HL-60 (cell line): ENCODE measurements around a stretch of chr11.

DNA sequence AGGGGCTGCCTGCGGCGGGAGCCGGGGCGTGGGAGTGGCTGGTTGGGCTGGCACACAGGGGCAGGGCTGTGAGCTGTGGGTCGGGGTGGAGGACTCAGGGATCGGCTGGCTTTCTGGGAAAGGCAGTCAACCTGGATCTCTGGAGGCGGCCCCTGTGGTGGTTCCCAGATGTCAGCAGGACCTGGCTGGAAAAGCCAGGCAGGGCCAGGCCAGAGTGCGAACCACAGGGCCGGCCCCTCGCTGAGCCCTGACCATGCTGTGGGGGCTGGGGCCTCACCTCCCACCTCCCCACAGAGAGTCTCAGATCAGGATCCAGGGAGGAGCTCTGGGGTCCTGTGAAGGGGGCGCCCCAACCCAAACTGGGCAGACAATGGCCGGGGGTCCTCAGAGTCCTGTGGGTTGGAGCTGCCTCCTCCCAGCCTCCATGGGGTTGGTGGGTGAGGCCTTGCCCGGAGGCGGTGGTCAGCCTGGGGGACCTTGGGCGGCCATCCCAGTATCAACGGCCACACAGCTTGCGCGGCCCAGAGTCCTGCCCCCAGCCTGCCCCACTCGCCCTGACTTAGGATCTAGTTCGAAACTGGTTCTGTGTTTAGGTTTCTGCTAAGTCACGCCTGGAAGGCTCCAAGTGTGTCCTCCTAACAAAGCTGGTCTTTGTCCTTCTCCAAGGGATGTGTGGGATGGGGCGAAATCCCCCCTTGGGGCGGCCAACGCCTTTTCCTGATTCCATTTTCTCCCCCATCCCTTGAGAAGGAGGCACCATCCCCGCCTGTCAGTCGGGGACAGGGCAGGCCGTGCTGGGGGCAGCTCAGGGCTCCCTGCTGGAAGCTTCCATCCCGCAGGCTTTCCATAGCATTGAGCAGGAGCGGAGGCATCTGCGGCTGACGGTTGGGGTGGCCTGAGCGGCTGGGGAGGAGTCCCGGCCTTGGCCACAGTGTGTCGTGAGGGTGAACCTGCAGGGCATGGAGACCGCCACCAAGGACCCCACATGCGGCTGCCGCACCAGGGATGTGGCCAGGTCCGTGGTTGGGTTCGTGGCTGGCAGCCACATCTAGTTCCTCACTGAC, 2.1 kb downstream of the MUC5B start:
- RRBS = 94% methylated on average over 2 of the region's 39 CpGs

DNA sequence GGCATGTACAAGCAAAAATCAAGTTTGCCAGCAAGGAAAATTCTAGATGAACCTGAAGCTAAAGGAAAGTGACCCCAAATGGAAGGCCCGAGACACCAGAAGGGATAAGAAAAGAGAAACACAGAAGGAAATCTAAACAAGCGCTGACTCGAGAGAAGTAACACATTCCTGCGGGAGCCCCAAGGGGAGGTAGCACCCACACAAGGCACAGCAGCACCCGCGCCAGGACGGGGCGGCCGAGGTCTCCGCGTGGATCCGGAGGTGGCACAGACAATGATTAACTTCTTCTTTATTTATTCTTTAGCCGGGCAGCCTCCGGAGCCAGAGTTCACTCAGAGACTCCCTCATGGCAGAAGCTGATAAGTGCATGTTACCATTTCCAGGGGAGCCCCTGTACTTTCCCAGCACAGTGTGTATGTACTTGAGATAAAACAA, 5.1 kb downstream of the TOLLIP start:
- RRBS = no CpG with 5 or more reads among the region's 14 CpGs

- RRBS = 16% methylated on average over 5 of the region's 56 CpGs
These were observed 27.3 kb upstream of the TOLLIP start for GRCh38 chr11:1336732-1337182.

- RRBS = 9% methylated on average over 71 of the region's 103 CpGs
These were observed 786 bp downstream of the BRSK2 start for GRCh38 chr11:1390371-1391069.

DNA sequence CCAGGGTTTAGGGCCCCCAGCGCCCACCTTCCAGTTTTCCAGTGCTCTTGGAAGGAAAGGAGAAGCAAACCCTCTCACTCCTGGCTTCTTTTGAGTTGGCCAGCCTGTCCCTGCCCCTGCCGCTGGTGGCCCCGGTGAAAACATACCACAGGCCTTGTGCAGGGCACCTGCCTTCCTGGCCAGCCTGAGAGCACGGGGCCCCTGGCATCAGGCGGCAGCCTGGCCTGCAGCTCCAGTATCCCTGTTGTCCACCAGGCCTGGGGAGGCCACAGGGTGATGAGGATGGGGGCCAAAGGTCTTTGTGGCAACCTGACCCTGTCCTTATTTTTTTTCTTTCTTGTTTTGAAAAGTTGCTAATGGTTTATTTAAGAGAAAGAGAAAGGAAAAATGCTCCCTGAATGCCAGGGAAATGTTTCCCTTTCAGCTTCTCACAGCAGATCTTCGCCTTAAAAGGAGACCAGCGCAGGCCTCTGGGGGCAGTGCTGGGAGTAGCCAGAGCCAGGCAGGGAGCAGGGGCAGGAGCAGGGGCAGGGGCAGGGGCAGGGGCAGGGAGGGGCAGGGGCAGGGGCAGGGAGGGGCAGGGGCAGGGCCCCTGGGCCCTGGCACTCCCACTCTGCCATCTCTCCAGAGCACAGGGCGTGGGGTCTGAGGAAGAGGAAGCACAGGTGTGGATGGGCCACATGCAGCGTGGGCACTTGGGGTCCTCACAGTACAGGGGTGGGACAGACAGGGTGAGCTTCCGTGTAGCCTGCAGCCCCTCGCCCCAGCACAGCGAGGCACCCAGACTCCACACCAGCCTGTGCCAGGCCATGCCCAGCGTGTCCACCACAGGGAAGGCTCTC, 5.2 kb downstream of the MOB2 start:
- RRBS = no CpG with 5 or more reads among the region's 13 CpGs

DNA sequence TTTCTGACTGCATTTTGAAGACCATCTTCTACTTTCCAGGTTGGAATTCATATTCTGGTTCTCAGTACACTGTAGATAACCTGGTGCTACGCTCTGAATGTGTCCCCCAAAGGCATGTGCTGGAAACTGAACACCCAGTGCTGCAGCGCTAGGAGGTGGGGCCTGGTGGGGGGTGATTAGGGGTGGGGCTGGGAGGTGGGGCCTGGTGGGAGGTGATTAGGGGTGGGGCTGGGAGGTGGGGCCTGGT, 25.9 kb upstream of the MOB2 start:
- RRBS = no CpG with 5 or more reads among the region's 2 CpGs

DNA sequence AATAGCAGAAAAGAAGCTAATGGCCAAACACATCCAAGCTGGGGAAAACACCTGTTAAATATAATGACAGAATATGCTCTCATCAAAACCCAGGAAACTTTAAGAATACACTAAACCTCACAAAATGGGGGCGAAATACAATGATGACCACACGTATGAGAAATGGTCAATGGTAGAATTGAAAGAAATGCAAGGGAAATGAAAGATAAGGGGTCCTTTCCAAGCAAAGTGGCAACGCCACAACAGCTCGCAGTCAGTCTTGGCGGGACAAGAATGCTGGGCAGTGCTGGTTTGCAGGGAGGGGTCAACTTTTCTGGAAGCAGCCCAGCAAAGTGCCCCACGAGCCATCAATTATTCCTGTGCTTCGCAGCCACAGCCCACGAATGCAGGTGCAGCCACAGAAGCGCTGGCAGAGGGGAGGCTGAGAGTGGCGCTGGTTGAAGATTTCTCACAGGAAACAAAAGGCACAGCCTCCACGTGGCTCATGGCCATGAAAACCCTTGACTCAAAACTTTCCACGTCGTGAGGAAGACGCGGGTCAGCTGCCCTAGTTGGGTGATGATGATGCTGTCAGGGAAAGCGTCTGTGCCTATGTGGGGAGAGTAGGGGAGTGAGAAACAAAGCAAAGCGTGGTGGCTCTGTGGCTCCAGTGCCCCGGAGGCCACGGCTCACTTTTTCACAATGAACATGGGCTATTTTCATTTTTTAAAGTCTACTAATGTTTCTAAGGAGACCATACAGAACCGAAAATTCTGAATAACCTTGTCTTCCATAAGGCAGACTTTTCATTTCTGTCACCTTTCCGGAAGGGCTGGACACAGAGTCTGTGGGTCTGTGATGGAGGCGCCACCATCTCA, 33.2 kb downstream of the KRTAP5-5 start:
- RRBS = no CpG with 5 or more reads among the region's 22 CpGs

DNA sequence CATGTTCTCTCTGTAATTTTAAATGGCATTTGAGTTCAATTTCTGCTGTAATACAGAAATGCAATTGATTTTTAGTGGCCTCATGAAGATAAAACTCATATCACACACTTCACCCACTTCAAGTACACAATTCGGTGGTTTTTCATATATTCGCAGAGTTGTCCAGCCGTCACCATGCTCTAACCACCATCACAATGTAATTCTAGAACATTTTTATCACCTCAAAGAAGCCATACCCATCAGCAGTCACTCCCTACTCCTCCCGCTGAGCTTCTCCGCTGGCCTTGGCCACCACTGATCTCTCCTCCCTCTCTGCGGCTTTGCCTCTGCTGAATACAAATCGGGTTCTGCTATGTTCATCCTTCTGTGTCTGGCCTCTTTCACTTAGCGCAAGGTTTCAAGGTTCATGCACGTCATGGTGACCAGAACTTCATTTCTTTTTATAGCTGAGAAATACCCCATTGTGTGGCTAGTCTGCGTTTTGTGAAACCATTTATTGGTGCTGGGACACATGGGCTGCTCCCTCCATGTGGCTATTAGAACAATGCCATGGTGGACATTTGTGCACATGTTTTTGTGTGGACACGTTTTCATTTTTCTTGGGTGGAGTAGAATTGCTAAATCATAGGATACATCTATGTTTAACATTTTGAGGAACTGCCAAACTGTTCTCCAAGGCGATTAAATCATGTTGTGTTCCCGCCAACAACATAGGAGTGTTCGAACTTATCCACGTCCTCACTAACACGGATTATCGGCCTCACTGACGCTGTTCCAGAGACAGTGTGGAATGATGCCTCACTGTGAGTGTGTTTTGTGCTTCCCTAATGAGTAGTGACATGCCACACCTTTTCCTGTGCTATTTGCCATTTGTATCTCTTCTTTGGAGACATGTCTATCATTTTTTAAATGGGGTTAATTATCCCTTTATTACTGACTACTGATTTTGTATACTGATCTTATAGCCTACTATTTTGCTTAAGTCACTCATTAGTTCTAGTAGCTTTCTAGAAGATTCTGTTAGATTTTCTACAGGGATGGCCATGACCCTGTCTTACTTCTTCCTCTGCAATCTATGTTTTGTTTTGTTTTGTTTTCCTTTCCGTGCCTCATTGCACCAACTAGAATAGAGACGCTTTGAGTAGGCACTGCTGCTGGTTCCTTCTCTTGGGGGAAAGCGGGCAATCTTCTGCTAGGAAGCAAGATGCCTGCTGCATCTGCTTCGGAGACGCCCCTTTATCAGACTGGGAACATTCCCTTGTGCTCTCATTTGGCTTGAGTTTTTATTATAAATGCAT, 24.1 kb upstream of the KRTAP5-6 start:
- RRBS = no CpG with 5 or more reads among the region's 23 CpGs

- RRBS = no CpG with 5 or more reads among the region's 21 CpGs
These were observed 22.4 kb upstream of the KRTAP5-6 start for GRCh38 chr11:1674341-1675282.

DNA sequence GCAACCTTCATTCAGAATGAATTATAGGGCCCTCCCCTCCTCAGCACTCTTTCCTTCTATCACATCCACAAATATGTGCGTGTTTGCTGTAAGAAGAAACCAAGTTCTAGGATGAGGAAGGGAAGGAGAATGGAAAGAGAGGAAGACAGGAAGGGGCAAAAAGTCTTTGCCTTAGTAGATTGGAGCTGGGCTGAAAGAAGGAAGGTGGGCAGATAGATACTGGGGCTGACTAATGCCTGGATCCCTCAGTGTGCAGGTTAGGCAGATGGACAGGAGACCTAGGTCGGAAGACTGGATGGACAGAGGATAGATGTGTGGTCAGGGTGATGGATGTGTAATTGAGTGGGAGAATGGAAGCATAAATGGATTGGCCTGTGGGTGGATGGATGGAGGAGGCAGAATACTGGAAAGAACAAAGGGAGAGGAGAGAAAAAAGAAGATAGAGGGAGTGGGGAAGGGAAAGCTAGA, 14.3 kb downstream of the IFITM10 start:
- RRBS = no CpG with 5 or more reads among the region's 2 CpGs

DNA sequence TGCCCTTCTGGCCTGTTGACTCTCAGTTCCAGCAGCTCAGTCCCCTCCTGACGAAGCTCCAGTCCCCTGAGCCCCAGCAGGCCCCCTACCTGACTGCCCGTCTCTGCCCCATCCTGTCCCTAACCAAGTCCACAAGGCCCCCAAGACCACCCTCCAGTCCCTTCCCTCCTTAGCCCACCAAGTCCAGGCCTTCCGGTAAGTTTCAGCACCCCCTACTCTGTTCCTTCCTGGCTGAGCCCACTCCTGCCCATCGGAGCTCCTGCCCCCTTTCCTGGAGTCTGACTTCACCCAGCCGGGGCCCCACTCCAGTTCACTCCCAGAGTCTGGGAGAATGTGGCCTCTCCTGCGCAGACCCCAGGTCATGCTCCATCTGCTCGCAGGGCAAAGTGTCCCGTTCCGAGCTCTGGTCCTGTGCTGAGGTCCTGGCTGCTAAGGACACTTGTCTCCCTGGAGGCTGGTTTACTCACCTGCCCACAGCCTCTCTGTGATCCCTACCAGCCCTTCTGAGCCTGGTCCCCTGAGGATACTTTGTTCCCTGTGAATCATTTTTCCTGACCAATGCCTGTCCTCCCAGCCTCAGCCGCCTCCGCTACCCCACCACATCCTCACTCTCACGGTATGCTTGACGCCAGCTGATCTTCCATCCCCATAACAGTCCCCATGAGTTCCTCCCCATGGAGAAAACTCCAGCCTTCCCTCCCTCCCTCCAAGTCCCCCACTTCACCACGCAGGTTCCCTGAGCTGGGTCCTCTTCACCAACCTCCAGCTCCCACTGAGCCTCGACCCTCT, 602 bp downstream of the IFITM10 start:
- RRBS = 95% methylated on average over 2 of the region's 15 CpGs

GRCh38 chr11:1752732-1753765, 2.7 kb upstream of the IFITM10 start:
- RRBS = 98% methylated on average over 6 of the region's 44 CpGs

- RRBS = 15% methylated on average over 1 of the region's 22 CpGs
These were observed 644 bp upstream of the CTSD start for GRCh38 chr11:1764290-1764851.

DNA sequence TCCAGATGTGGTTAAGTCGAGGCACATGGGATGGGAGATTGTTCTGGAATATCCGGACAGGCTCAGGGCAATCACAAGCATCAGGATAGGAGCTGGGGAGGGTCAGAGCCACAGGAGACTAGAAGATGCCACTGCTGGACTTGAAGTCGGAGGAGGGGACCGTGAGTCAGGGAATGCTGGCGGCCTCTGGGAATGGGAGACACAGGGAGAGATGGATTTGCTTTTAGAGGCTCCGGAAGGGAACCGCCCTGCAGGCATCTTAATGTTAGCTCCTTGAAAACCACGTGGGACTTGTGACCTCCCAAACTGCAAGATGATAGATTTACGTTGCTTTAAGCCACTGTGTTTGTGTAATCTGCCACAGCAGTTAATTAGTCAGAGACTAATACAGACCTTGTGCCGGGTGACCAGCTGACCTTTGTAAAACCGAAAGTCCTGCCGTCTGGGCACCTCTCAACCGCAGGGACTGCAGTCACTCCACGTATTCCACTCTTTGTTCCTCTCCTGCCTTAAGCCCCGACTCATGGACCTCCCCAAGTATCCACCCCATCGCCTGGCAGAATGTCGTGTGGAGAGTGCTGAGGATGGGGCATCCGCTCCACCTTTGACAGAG, 19.1 kb upstream of the CTSD start:
- RRBS = 87% methylated on average over 1 of the region's 18 CpGs

DNA sequence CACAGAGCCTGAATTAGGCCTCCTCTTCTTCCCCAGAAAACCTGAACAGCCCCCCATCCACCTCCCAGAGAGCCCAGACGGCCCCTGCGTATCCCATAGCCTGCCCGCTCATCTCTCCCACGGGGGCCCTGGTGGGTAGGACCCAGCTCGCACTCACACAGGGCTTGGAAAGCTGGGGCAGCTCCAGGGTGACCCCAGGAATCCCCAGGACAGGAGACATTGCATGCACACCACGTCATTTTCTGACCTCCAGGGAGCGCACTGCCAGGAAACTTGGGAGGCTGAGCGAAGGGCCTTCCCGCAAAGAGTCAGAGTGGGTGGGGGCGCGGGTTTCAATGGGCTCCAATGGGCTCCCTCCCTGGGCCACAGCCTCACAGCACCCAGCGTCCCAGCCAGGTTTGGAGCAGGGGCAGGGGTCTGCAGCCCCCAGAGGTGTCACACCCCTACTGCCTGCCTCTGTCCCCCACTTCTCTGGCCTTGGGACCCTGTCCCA, 8.2 kb upstream of the SYT8 start:
- RRBS = no CpG with 5 or more reads among the region's 12 CpGs

- RRBS = no CpG with 5 or more reads among the region's 2 CpGs
These were observed 18.9 kb downstream of the PRR33 start for GRCh38 chr11:1872943-1873071.

GRCh38 chr11:1888217-1888770, 3.4 kb downstream of the PRR33 start:
- RRBS = no CpG with 5 or more reads among the region's 10 CpGs

DNA sequence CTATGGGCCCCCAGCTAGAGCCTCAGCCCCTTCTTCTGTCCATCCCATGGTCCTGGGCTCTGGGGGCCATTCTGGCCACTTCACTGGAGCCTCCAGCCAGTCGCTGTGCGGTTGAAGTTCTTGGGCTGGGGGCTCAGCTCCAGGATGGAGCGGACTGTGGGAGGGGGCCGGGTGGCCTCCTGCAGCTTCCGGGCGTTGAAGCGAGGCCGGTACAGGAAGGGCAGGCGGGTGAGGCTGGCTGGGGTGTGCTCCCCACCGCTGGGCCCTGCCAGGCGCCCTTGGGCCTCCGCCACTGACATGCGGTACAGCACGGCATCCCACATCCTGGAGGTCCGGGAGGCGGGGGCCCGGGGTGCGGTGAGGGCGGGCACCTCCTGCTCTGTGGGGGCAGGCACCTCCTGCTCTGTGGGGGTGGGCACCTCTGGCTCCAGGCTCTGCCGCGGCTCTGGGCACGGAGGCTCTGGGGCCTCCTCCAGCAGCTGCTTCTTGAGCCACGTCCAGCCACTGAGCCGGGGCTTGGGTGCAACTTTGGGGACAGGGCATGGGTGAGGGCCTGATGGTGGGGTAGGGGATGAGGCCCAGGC, 2.5 kb downstream of the PRR33 start:
- RRBS = no CpG with 5 or more reads among the region's 24 CpGs

DNA sequence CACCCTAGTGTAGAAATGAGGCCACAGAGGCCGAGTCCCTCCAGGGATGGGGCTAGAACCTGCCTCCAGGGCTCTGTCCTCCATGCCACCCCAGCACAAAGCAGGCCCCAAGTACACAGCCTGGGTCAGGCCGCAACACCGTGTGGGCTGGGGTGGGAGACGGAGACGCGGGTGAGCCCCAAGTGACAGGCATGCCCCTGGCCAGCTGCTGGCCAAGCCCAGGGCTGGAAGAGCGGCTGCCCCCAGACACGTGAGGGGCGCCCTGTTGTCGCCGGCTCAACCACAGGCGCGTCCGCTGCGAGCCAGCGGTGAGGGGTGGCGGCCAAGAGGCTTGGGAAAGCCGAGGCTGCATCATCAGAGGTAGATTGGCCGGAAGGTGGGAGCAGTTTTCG, 911 bp downstream of the PRR33 start:
- RRBS = 64% methylated on average over 9 of the region's 20 CpGs

DNA sequence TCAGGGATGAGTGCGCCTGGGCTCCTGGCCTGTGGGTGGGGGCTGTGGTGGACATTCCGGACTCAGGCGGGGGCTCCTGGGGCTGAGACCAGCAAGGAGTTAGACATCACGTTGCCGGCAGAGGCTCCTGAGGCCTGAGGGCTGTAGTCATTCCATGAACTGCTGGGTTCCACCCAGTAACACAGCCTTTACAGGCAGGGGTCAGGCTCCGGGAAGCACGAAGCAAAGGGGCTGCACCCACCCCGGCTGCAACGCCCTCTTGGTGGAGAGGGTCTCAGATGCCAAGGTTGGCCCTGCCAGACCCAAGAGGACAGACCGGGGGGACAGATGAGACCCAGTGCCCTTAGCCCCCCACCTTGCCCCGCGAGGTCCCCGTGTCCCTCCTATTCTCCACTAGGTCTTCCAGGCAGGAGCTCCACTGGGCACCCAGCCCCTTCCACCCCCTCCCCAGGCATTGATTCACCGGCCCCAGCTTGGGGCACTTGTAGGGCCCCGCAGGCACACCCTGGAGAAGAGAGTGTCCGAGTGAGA, 9.0 kb downstream of the TNNT3 start:
- RRBS = 87% methylated on average over 8 of the region's 16 CpGs